A549 (cell line): Measurements from ENCODE around the genes ATP4A and HSPB6.

DNA sequence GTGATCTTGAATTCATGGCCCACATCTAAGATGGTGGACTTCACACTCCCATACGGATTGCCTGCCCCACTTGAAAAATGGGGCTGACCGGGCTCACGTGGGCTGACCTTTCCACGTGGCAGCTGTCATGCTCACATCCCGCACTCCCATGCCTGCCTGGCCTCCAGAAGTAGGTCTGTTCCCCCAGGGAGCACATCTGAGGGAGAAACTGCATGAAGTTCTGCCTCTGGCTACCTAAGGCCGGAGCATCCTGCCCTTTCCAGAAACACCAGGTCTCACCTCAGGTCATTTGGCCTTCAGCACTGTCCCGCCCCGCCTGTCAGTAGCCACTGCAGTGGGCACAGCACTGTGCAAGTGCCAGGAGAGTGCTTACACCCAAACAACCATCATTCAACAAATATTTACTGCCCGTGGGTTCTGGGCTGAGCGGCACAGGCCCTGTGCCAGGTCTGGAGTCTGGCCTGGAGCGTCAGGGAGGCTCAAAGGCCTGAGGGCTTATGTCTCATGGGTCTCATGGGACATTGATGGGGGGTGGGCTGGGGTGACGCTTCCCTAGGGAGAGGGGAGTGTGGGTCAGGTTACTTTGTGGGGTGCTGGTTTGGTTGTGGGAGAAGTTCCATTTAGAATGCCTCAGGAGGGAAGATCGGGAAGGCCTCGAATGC lies 2.7 kb downstream of the USF2 start:
- PRO-cap, result no peak
CAGE:
- cytosol, long polyA plus RNA, result no peak
- long polyA plus RNA, result no peak
- nucleus, long polyA plus RNA, result no peak

DNA sequence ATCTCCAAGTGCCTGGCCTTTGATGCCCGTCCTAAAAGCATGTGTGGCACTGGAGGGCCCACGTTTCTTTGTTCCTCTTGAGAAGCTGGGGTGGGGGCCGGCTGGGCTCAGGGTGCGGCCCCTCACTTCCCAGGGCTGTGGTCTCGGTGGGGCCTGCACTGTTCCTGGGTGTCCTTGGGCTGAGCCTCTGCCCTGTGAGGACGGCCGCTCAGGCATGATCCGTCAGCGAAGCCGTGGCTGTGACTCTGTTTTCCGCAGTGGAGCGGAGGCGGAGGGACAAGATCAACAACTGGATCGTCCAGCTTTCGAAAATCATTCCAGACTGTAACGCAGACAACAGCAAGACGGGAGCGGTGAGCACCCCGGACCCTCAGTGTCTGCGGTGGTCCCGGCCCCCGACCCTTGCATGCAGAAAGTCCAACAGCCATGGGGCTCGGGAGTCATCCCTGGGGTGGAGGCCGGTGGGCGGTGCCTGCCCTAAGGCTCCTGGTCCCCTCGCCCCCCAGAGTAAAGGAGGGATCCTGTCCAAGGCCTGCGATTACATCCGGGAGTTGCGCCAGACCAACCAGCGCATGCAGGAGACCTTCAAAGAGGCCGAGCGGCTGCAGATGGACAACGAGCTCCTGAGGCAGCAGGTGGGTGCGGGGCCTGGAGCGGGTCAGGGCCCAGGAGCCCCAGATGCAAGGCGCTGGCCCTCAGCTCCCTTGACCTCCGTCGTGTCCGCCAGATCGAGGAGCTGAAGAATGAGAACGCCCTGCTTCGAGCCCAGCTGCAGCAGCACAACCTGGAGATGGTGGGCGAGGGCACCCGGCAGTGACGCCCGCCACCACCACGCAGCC lies 3.7 kb upstream of the HAMP start:
- PRO-cap, result no peak
CAGE:
- cytosol, long polyA plus RNA, result no peak
- long polyA plus RNA, result no peak
- nucleus, long polyA plus RNA, result no peak

- PRO-cap, result no peak
CAGE:
- cytosol, long polyA plus RNA, result no peak
- long polyA plus RNA, result no peak
- nucleus, long polyA plus RNA, result no peak
These were observed 1.4 kb upstream of the HAMP start for GRCh38 chr19:35281018-35281218.

- PRO-cap, result no peak
CAGE:
- cytosol, long polyA plus RNA, result no peak
- long polyA plus RNA, result no peak
- nucleus, long polyA plus RNA, result no peak
These were observed 15.9 kb downstream of the MAG start for GRCh38 chr19:35307737-35308426.

DNA sequence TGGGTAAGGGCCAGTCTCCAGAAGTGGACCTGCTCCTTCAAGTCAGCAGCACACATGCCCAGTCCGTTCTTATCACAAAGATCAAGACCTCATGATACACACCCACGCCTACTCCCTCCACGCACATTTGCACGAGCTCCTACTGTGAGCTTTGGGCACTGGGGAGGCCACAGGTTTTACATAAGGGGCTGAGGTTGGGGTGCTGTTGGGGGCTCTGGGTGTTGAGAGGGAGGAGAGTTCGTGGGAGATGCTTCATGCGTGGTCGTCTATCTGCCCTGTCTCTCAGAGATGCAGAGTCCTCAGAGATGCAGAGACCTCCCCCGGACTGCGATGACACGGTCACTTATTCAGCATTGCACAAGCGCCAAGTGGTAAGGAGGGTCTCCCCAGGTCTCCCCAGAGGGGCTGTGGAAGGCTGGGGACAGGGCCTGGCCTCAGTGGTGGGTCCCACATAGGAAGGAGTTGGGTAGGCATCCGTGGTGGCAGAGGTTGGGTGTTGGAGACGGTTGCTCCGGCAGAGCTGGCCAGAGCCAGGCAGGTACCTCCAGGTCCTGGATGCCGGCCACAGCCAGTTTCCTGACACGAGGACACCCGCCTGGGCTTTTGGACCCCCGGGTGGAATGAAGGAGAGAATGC lies 1.7 kb upstream of the FFAR1 start:
- PRO-cap, result no peak
CAGE:
- cytosol, long polyA plus RNA, result no peak
- long polyA plus RNA, result no peak
- nucleus, long polyA plus RNA, result no peak

GRCh38 chr19:35462403-35463142 lies 14.5 kb downstream of the FFAR2 start:
- PRO-cap, result no peak
CAGE:
- cytosol, long polyA plus RNA, result no peak
- long polyA plus RNA, result no peak
- nucleus, long polyA plus RNA, result no peak

DNA sequence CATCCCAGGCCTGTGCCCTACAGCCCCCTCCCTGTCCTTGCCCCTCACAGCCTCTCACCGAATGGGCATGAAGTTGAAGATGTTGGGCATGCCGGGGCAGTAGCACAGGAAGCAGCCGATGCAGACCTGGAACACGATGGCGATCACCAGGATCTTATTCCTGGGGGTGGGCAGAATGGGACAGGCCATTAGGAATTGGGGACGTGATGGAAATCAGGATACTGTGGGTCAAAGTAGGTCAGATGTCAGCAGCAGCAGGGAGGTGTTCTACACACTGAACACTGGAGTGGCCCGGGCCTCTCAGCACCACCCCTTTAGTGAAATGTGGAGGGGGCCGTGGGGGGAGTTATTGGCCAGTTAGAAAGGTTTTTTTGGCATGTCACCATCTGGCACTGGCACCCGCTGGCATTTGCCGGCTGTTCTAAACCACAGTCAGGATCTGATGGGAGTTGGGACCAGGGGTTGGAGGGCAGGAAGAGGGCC lies 5.6 kb downstream of the TMEM147 start:
- PRO-cap, result no peak
CAGE:
- cytosol, long polyA plus RNA, result no peak
- long polyA plus RNA, result no peak
- nucleus, long polyA plus RNA, result no peak

- PRO-cap, result no peak
CAGE:
- cytosol, long polyA plus RNA, result no peak
- long polyA plus RNA, result no peak
- nucleus, long polyA plus RNA, result no peak
These were observed 5.9 kb downstream of the ATP4A start for GRCh38 chr19:35557239-35558318.

- PRO-cap, result no peak
CAGE:
- cytosol, long polyA plus RNA, result no peak
- long polyA plus RNA, result no peak
- nucleus, long polyA plus RNA, result no peak
These were observed at the start of gene ATP4A for GRCh38 chr19:35563329-35563937. Gene ATP4A (minus strand): TSS chr19:35563658.

GRCh38 chr19:35608277-35608593 lies 4.3 kb upstream of the HAUS5 start:
- PRO-cap, result no peak
CAGE:
- cytosol, long polyA plus RNA, result no peak
- long polyA plus RNA, result no peak
- nucleus, long polyA plus RNA, result no peak

DNA sequence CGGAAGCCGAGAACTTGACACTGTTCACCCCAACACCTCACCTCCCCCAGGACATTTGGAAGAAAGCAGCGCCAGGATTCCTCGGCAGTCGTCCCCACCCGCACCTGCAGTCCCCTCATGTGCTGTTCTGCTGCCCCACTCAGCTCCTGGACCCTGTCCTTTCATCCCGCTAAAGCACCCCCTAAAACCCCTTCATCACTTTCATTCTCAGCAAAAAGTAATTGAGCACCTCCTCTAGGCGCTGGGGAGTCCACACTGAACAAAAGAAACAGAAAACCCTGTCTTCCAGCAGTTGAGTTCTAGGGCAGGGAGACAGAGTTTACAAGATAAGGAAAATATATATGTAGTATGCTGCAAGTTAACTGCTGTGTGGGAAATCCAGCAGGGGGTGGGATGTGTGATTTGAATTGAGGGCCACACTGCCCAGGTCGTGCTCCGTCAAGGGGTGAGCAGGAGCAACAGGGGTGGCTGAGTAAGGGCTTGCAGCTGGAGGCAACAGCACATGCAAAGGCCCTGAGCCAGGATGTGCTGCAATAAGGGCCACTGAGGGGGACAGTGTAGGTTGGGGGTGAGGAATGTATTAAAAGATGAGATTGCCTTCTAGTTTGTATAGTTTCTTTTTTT lies 5.7 kb upstream of the RBM42 start:
- PRO-cap, result no peak
CAGE:
- cytosol, long polyA plus RNA, result no peak
- long polyA plus RNA, result no peak
- nucleus, long polyA plus RNA, result no peak

GRCh38 chr19:35643117-35644037 lies 1.8 kb downstream of the ETV2 start:
- PRO-cap, result bidirectional peak, plus-strand start at chr19:35643393, minus-strand start at chr19:35643510; bidirectional peak, plus-strand start at chr19:35643876, minus-strand start at chr19:35643773
CAGE:
- cytosol, long polyA plus RNA, result no peak
- long polyA plus RNA, result no peak
- nucleus, long polyA plus RNA, result no peak

DNA sequence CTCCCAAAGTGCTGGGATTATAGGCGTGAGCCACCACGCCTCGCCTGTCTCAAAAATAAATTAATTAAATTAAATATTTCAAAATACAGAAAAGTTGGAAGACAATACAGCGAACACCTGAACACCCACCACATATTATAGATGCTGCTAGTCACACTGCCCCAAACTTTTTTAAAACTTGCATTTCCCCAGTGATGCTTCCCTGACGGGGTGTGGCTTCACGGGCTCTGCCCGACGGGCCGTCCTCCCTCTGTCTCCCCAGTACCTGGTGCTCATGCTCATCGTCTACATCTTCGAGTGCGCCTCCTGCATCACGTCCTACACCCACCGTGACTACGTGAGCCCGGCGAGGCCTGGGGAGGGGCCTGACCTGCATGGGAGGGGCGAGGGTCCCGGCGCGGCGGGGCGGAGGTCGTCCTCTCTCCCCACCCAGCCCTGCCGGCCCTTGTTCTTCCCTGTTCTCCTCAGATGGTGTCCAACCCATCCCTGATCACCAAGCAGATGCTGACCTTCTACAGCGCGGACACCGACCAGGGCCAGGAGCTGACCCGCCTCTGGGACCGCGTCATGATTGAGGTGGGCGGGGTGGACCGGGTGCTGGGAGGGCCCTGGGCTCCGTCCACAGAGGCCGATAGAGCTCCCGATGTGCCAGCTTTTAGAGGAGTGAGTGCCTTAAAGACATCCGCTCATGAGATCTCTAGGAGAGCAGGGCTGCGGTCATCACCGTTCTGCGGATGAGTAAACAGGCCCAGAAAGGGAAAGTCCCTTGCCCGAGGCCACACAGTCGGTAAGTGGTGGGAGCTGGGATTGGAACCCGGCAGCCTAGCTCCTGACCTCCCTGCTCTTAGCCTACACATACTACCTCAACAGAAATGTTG lies 6.9 kb downstream of the UPK1A start:
- PRO-cap, result no peak
CAGE:
- cytosol, long polyA plus RNA, result no peak
- long polyA plus RNA, result no peak
- nucleus, long polyA plus RNA, result no peak

GRCh38 chr19:35739783-35740249 lies 2.4 kb downstream of the IGFLR1 start:
- PRO-cap, result no peak
CAGE:
- cytosol, long polyA plus RNA, result no peak
- long polyA plus RNA, result no peak
- nucleus, long polyA plus RNA, result no peak

DNA sequence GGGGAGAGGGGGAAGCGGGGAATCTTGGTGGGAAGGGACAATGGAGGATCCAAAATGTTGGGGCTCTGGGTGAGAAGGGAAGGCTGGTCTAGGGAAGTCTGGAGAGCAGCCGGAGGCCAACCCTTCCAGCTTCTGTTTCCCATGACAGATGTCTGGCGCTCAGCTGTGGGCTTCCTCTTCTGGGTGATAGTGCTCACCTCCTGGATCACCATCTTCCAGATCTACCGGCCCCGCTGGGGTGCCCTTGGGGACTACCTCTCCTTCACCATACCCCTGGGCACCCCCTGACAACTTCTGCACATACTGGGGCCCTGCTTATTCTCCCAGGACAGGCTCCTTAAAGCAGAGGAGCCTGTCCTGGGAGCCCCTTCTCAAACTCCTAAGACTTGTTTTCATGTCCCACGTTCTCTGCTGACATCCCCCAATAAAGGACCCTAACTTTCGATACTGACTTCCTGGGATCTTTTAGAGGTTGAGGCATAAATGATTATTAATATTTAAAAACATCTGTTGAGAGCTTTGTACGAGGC lies 1.2 kb downstream of the PSENEN start:
- PRO-cap, result no peak
CAGE:
- cytosol, long polyA plus RNA, result no peak
- long polyA plus RNA, result start-site peak on the plus strand centred at position 355 of the sequence, 19 bp wide, 397 and 255 reads in 2 replicates
- nucleus, long polyA plus RNA, result no peak

- PRO-cap, result no peak
CAGE:
- cytosol, long polyA plus RNA, result no peak
- long polyA plus RNA, result no peak
- nucleus, long polyA plus RNA, result no peak
These were observed 640 bp downstream of the HSPB6 start for GRCh38 chr19:35756162-35756615.

GRCh38 chr19:35756765-35757094 lies at the start of gene HSPB6:
Gene HSPB6 (minus strand): TSS chr19:35757029.
- PRO-cap, result no peak
CAGE:
- cytosol, long polyA plus RNA, result no peak
- long polyA plus RNA, result no peak
- nucleus, long polyA plus RNA, result no peak

- PRO-cap, result no peak
CAGE:
- cytosol, long polyA plus RNA, result no peak
- long polyA plus RNA, result no peak
- nucleus, long polyA plus RNA, result no peak
These were observed 3.2 kb upstream of the ARHGAP33 start for GRCh38 chr19:35772049-35772593.

DNA sequence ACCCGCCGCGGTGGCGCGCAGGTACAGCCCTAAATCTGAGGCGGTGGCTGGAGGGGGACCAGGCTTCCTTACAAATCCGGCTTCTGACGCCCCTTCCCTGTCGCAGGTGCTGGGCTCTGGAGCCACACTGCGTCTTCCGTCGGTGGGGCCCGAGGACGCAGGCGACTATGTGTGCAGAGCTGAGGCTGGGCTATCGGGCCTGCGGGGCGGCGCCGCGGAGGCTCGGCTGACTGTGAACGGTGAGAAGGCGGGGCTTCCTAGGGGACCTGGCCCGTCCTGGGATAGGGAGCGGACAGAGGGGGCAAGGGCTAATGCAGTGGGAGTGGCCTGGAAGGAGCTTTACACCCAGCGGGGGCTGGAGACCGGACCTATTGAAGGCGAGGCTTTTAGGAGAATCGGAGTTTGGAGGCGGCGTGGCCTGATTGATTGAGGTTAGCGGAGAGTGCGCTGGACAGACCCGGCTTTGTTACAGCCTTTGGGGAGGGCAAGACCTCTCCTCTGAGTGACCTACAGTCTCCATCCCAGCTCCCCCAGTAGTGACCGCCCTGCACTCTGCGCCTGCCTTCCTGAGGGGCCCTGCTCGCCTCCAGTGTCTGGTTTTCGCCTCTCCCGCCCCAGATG lies 4.4 kb downstream of the KIRREL2 start:
- PRO-cap, result no peak
CAGE:
- cytosol, long polyA plus RNA, result no peak
- long polyA plus RNA, result no peak
- nucleus, long polyA plus RNA, result no peak

GRCh38 chr19:35890720-35891429 lies 11.5 kb upstream of the HCST start:
- PRO-cap, result no peak
CAGE:
- cytosol, long polyA plus RNA, result no peak
- long polyA plus RNA, result no peak
- nucleus, long polyA plus RNA, result no peak